Measurements from ENCODE around the genes AMY1B, AMY1C, NBPF4 and FNDC7.

- PRO-cap, result no peak
- RAMPAGE, long total RNA, 4 experiments, result no peak in any of the 4 experiments
Observed at GRCh38 chr1:100452601-100453142, 85.3 kb upstream of the GPR88 start.

- PRO-cap, result no peak
- RAMPAGE, long total RNA, 4 experiments, result no peak in any of the 4 experiments
Observed at GRCh38 chr1:100682307-100682662, 37.3 kb upstream of the VCAM1 start.

- PRO-cap, result no peak
- RAMPAGE, long total RNA, 4 experiments, result no peak in any of the 4 experiments
Observed at GRCh38 chr1:100720276-100721198, 995 bp downstream of the VCAM1 start.

GRCh38 chr1:101238592-101239470 lies 2.0 kb downstream of the S1PR1 start:
- PRO-cap, result bidirectional peak, plus-strand start at chr1:101239049, minus-strand start at chr1:101238818
- RAMPAGE, long total RNA, 4 experiments, result no peak in any of the 4 experiments

GRCh38 chr1:101239692-101240902 lies 3.3 kb downstream of the S1PR1 start:
- PRO-cap, result unidirectional peak, minus-strand start at chr1:101239821; bidirectional peak, plus-strand start at chr1:101240309, minus-strand start at chr1:101240195
- RAMPAGE, long total RNA, 4 experiments, result start-site peak on the minus strand in 1 of 4 experiments, at chr1:101240072-101240109 at its widest, 8 reads per replicate

- PRO-cap, result no peak
- RAMPAGE, long total RNA, 4 experiments, result no peak in any of the 4 experiments
Observed at GRCh38 chr1:101283915-101284498, 47.2 kb downstream of the S1PR1 start.

- PRO-cap, result no peak
- RAMPAGE, long total RNA, 4 experiments, result no peak in any of the 4 experiments
Observed at GRCh38 chr1:101342839-101343213, 106.0 kb downstream of the S1PR1 start.

DNA sequence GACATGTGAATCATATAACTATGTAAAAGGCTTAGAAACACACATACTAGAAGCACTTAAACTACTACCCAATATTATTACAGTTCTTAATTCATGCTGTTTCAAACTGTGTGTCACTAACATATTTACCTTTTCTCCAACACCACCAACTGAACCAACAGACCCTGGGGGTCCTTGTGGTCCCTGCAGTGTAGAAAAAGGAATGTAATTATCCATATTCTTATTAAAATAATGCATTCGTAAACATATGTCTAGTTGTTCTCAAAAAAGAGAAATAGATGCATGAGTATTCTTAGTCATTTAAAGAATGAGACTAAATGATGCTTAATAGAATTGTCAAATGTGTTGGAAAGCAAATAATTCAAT lies 188.2 kb downstream of the COL11A1 start:
- PRO-cap, result no peak
- RAMPAGE, long total RNA, 4 experiments, result no peak in any of the 4 experiments

DNA sequence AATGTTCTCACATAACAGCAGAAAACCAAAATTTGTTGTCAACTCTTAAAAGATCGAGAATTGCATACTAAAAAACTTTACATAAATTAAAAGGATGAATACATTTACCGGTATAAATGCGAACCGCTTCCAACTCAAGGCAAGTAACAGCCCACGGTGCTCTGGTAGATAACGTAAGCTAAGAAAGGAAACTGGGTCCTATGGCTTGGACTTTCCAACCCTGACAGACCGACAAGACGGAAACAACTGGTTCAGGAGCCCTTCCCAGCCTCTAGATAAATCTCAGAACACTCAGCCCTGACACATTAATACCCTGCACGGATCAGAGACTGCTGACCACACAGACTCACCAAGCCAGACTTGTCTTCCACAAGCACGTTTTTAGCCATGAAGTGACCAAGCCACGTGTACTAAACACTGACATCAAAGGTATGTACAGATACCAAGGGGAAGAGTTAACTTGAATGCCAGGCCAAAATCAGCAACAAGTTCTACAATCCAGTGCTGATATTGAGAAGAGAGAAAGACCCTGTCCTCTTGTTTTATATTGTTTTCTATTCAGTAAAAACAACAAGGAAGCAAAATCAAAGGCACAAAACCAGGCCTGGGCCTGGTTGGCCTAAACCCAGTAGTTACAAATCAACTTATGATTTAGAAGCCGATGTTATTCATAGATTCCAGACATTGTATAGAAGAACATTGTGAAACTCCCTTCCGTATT lies at the start of gene AMY1B:
Gene AMY1B (minus strand): TSS at position 277 of the 721 bp plus-strand sequence.
- PRO-cap, result no peak
- RAMPAGE, long total RNA, 4 experiments, result no peak in any of the 4 experiments

DNA sequence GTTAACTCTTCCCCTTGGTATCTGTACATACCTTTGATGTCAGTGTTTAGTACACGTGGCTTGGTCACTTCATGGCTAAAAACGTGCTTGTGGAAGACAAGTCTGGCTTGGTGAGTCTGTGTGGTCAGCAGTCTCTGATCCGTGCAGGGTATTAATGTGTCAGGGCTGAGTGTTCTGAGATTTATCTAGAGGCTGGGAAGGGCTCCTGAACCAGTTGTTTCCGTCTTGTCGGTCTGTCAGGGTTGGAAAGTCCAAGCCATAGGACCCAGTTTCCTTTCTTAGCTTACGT lies at the start of gene AMY1C:
Gene AMY1C (plus strand): TSS at position 184 of the 289 bp plus-strand sequence.
- PRO-cap, result no peak
- RAMPAGE, long total RNA, 4 experiments, result no peak in any of the 4 experiments

DNA sequence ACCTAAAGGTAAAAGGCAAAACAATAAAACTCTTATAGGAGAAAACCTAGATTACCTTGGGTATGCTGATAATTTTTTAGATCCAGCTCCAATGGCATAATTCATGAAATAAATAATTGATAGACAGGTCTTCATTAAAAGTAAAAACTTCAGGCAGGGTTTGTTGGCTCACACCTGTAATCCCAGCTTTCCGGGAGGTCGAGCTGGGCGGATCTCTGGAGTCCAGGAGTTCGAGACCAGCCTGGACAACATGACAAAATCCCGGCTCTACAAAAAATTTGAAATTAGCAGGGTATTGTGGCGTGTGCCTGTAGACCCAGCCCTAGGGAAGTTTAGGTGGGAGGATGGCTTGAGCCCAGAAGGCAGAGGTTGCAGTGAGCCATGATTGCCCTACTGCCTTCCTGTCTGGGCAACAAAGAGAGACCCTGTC lies 239.1 kb downstream of the AMY1C start:
- PRO-cap, result no peak
- RAMPAGE, long total RNA, 4 experiments, result no peak in any of the 4 experiments

DNA sequence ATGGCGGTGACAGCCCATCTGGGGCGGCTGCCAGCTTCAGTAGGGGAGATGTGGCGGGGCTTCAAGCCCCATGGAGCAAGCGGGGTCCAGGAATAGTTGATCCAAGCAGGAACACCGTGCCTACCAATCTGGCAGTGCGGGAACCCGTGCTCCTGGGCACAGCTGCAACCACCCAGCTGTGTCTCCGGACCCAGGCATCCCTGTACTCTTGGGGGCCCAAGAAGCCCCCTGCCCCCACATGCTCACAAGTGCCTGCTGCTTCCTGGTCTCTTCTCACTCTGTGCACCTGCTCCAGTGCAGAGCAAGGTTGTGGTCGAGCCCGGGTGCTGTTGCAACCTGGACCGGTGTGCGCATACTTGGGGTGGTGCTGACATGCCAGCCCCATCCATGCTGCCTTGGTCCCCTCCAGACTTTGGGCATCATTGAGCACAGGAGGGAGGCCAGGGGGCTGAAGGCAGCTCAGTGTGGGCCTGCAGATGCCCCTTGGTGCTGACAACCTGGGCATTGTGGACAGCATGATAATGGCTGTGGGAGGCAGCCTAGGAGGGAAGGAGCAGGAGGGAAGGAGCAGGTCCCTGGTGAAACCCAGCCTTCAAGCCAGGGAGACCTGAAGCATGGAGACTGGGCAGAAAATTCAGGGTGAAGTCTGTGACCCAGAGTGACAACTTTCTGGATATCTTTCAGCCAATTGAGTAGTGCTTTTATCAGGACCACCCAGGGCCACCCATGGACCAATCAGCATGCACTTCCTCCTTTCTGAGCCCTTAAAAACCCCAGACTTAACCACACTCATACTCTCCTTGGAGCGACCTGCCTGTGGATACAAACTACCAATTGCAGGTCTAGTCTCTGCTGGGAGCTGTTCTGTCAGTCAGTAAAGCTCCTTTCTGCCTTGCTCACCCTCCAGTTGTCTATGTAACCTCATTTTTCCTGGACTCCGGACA lies 1183.0 kb downstream of the AMY1C start:
- PRO-cap, result no peak
- RAMPAGE, long total RNA, 4 experiments, result no peak in any of the 4 experiments

GRCh38 chr1:107739283-107739984 lies 225.5 kb downstream of the VAV3 start:
- PRO-cap, result no peak
- RAMPAGE, long total RNA, 4 experiments, result no peak in any of the 4 experiments

DNA sequence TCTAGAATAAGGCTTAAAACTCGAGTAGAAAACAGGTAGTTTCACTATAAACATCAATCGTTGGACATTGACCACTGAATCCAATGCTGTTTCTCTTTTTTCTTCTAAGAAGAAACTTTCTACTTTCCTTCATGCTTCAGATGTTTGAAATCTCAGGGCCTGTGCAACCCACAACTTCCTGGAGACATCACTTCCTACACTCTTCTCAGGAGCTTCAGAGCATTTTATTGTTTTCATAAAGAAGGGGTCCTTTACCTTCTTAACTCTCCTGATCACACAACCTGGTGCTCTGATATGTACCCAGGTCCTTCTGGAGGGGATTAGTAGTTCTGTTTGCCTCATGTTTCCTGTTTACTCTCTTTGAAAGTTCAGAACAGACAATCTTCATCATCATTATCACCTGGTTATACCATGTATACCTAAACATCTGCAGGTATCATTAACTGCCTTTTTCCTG lies 113.0 kb upstream of the VAV3 start:
- PRO-cap, result no peak
- RAMPAGE, long total RNA, 4 experiments, result no peak in any of the 4 experiments

DNA sequence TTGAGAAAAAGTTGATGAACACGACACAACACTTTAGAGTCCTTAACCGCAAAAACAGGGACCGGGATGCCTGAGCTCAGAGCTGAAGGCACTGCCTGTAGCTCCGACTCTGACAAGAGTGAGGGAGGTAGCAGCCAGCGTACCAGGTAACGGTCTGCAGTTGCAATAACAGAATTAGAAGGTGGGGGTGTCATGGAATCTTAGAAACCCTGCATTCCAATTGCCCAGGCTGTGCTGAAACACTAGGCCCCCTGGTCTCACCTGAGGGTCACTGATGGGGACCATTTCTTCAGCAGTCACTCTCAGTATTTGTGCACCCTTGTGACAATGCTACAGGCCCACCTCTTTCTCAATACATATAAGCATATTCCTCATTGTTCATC lies at the start of gene NBPF4:
Gene NBPF4 (minus strand): TSS at position 176 of the 383 bp plus-strand sequence.
- PRO-cap, result no peak
- RAMPAGE, long total RNA, 4 experiments, result no peak in any of the 4 experiments

GRCh38 chr1:108557234-108557587 lies 2.7 kb upstream of the EEIG2 start:
- PRO-cap, result no peak
- RAMPAGE, long total RNA, 4 experiments, result no peak in any of the 4 experiments

GRCh38 chr1:108712668-108713057 lies at the start of gene FNDC7:
TSS of gene FNDC7 (plus strand) at chr1:108712908.
- PRO-cap, result no peak
- RAMPAGE, long total RNA, 4 experiments, result no peak in any of the 4 experiments

DNA sequence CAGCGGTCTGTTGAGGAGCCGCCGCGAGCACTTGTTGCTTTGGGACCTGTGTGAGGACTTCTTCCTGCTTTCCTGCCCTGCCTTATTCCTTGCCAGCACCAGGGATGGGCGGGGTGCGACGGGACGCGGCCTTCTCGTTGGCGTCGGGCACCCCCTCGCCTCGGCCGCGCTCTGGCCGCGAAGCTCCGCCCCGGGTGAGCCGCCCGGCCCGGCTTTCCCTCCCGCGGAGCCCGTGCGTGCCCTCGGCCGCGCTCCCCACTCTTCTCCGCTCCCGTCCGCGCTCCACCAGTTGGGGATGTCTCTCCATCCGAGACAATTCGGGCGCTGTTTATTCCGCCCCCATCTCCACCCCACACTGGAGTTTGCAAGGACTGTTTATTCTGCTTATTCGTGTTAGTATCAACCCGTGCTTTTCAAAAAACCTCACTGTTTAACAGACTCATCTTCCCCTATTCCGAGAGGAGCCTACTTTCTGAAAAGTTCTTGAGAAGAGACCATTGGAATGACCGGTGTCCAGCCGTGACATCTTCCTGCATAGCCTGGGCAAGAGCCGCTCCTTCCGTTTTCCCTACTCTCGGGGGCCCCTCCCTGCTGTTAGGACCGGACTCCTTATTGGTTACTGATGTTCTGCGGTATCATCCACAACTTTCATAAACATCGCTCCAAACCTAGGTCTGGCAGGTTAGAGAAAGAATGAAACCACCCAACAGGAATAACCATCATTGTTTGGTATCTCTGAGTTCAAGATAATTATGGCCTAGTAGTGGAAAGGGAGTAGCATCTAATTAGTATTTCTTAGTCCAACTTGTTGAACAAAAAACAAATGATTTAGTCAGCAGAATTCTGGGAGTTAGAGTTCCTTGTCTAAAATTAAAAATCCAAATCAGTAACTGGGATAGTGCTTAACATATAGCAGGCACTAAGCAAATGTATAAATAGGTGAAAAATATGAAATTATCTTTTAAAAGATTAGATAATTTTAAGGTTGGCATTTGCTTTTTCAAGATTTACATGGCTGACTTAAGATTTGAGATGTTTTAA lies 711 bp downstream of the STXBP3 start:
- PRO-cap, result bidirectional peak, plus-strand start at position 131 of the sequence, minus-strand start at position 55 of the sequence; bidirectional peak, plus-strand start at position 169 of the sequence, minus-strand start at position 179 of the sequence; unidirectional peak, minus-strand start at position 536 of the sequence
- RAMPAGE, long total RNA, 4 experiments, result no peak in any of the 4 experiments

GRCh38 chr1:108769109-108769633 lies 22.7 kb downstream of the STXBP3 start:
- PRO-cap, result no peak
- RAMPAGE, long total RNA, 4 experiments, result start-site peak on the plus strand in 1 of 4 experiments, at chr1:108769191-108769274 at its widest, 5 reads per replicate

GRCh38 chr1:108830278-108831095 lies 26.4 kb downstream of the AKNAD1 start:
- PRO-cap, result bidirectional peak, plus-strand start at chr1:108830564, minus-strand start at chr1:108830426; bidirectional peak, plus-strand start at chr1:108830790, minus-strand start at chr1:108830635
- RAMPAGE, long total RNA, 4 experiments, result start-site peak on the minus strand in 2 of 4 experiments, at chr1:108830616-108830942 at its widest, 36 to 74 reads per replicate